Mammary microvascular endothelial cell (primary cell): Measurements from ENCODE around the genes KIF1B and CENPS.

GRCh38 chr1:9351201-9351852 is 58.6 kb downstream of the SPSB1 start:
- RAMPAGE, long total RNA = no peak

GRCh38 chr1:9437837-9438367 is 101.4 kb upstream of the SLC25A33 start:
- RAMPAGE, long total RNA = no peak

- RAMPAGE, long total RNA = no peak
Observed at GRCh38 chr1:9561284-9561818, 22.1 kb downstream of the SLC25A33 start.

DNA sequence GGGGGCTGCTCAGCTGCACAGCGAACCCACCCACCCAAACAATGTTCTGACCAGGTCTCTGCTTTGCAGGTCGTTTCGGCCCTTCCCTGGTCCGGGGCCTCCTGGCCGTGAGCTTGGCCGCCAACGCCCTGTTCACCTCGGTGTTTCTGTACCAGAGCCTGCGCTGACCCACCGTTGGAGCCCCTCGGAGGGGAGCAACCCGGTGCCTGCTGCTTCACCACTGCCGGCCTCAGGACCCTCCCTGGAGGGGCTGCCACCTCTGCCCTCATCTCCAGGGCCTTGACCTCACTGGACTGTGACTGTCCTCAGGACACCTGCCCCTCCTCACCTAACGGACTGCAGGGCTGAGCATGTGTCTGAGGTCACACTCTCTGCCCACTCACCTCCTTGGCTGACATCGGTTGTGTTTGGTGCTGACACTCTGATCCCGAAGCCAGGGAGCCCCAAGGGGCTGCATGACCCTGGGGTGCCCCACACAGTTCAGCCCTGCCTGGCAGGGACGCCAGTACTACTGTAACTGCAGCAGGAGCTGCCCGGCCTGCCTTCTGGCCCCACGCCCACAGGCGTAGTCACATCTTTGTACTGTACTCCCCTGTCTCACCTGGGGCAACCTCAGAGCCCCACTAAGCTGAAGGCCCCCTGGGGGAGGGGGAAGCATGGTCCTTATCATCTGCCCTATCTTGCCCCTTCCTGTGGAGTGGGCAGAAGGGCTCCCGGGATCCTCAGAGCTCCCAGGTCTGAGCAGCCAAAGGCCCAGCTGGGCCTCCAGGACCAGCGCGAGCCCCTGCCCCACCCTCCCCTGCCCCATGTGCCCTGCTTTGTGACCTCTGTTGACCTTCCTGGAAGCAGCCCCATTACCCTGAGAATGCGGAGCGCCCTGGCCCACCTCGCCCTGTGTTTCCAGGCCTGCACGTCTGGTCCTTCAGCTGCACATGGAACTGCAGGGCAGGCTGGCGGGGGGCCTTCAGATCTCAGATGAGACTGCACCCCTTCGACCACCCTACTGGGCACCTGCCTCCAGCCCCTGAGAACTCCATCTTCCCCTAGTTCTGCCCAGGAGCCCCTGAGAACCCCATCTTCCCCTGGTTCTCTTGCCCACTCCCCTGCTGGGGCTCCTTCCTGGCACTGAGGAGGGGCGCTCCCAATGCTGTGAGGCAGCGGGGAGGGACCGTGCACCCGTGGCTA is 24.6 kb downstream of the TMEM201 start:
- RAMPAGE, long total RNA = no peak

GRCh38 chr1:9728993-9729916 is 77.7 kb downstream of the PIK3CD start:
- RAMPAGE, long total RNA = no peak

DNA sequence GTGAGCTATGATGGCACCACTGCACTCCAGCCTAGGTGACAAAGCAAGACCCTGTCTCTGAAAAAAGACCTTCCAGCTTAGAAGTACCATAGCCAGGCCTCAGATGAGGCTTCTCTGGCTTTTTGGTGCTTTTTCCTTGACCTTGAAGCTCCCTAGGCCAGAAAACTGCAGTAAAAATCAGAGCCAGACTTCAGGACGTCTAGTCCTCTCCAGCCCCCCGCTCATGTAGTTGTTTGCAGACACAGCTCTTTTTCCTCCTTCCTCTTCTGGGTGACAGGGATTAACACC is 9.7 kb upstream of the CLSTN1 start:
- RAMPAGE, long total RNA = no peak

DNA sequence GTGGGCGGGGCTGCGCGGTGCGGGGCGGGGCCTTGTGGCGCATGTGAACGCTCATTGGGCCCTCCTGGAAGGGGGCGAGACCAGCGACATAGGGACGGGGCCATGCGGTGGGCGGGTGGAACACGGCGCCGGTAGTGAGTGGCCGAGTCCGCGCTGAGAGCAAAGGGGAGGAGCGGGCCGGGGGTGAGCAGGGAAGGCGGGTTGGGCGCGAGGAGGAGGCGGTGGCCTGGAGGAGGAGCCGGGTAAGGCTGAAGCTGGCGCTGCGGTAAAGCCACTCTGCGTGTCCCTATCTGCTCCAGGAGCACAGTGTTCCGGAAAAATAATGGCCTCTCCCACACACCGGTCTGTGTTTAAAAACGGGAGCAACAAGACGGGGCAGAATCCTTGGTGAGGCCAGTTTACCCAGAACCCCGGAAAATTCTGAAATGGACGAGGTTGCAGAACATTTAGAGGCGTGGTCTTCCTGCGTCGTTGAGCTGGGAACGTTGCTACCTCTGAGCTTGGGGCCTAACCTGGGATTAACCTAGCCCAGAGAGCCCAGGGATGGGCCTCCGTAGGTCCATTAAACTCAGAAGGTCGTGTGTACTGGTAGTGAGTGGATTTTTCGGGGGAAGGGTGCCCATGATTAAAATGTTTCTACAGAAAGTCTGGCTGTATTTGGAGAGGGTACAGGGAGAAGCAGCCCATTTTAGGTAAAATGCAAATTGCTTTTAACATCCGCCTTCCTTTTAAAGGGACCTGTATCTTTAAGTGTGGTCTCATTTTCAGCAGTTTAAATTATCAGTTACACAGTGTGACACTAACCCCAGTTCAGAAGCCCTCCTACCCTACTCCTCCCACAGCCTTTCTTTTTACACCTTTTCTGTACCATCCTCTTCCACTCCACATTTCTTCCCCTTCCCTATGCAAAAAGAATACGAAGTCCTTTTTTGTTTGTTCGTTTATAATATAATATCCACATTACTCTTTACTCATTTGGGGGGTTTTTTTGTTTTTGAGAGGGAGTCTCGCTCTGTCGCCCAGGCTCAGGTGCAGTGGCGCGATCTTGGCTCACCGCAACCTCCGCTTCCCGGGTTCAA is 722 bp upstream of the CTNNBIP1 start:
- RAMPAGE, long total RNA = no peak

DNA sequence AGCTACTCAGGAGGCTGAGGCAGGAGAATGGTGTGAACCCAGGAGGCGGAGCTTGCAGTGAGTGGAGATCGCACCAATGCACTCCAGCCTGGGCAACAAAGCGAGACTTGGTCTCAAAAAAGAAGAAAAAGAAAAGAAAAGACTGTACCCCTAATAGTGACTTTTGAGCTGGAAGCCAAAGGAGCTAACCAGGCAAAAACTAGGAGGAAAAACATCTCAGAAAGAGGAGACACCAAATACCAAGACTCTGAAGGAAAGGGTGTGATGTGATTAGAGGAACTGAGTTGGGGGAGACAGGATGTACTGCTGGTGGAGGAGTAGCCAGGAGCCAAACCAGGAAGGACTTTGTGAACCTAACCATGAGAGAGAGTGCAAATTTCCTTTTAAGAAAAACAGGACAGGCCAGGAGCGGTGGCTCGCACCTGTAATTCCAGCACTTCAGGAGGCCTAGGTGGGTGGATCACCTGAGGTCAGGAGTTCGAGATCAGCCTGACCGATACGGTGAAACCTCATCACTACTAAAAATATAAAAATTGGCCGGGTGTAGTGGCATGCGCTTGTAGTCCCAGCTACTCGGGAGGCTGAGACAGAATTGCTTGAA is 4.1 kb upstream of the RBP7 start:
- RAMPAGE, long total RNA = no peak

DNA sequence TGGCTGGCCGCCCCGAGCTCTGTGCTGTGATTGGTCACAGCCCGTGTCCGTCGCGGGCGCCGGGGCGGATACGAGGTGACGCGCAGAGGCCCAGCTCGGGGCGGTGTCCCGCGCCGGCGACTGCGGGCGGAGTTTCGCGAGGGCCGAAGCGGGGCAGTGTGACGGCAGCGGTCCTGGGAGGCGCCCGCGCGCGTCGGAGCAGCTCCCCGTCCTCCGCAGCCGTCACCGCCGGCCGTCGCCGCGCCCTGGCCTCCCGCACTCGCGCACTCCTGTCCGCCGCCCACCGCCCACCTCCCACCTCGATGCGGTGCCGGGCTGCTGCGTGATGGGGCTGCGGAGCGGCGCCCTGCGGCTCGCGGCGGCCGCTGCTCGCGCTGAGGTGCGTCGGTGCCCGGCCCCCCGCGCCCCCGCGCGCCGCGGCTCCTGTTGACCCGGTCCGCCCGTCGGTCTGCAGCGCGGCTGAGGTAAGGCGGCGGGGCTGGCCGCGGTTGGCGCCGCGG is at the start of gene KIF1B:
KIF1B (plus strand) TSS at position 156 of the 500 bp plus-strand sequence.
- RAMPAGE, long total RNA = no peak

GRCh38 chr1:10277817-10278336 is 67.5 kb downstream of the KIF1B start:
- RAMPAGE, long total RNA = no peak

DNA sequence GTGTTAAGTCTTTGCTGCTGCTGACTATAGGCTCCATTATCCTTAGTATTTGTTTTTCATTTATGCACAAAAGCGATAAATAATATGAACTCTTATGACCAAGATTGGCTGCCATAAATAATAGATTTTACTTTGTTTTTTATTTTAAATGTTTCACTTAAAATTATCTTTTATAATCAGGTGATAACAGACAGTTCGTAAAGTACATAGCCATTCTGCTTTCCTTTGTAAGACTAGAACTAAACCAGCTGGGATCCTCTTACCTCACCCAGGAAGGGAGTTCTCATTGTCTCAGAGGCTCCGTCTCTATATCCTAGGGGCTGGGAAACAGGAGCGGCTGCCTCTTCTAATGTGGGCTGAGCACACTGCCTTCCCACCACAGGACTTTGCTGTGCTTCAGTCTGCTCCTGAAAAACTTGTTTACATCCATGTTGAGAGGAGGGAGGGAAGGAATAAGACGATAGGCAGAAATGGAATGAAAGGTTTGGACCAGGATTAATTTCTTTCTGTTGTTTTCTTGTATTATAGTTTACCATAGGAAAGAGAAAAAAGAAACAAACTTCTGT is 45.6 kb upstream of the PGD start:
- RAMPAGE, long total RNA = no peak

GRCh38 chr1:10430128-10431362 is at the start of gene CENPS:
CENPS (plus strand) TSS chr1:10430433.
- RAMPAGE, long total RNA = start-site peak on the plus strand at chr1:10430431-10430486, 156 and 407 reads in 2 replicates

- RAMPAGE, long total RNA = no peak
Observed at GRCh38 chr1:10642165-10642795, 154.2 kb downstream of the CASZ1 start.

GRCh38 chr1:10654772-10655085 is 141.7 kb downstream of the CASZ1 start:
- RAMPAGE, long total RNA = no peak

DNA sequence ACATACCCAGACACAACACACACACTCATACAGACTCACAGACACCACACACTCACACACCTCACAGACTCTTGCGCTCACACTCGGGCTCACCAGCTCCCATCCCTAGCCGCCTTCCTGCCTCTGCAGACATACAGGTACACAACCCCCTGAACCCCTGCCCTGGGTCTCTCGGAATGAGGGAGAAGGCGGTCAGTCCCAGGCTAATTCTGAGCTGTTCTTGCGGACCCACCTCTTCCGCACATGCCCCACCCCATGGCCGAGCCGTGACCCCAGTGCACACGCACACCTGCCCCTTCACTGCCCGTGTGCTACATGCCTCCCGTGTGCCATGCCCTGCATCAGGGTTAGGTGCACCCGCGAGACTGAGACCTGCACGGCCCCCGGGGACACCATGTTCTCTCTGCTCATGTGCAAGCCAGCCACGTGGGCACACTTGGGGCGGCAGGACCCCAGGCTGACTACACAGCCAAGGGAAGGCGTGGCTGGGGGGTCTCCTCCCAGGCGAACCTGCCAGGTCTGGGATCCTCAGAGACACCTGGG is 133.7 kb downstream of the CASZ1 start:
- RAMPAGE, long total RNA = no peak

GRCh38 chr1:10663541-10664286 is 132.7 kb downstream of the CASZ1 start:
- RAMPAGE, long total RNA = no peak

DNA sequence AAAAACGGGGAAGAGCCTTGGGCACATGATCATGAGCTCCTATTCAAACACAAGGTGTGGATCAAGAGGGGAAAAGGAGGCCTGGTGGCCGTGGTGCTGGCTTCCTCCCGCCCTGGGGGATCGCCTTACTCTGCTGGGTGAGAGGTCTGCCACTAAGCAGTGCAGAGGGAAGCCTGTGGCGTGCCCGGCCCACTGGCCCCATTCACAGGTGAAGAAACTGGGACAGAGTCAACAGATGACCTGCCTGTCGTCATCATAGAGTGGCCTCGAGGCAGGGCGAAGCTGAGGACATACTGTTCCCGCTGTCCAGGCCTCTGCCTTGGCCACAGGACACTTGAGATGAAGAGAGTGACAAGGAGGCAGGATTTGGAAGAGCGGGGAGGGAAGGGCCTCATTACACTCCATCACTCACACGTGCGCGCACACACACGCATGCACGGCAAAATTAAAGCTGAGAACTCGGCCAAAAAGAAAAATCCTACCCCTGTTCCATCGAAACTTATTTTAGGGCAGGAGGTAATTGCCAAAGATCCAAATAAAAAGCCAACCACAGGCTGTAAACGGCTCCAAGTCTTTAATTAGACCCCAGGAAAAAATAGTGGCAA is 50.5 kb downstream of the CASZ1 start:
- RAMPAGE, long total RNA = no peak

GRCh38 chr1:10788433-10789190 is 7.8 kb downstream of the CASZ1 start:
- RAMPAGE, long total RNA = no peak

GRCh38 chr1:10793085-10793901 is 3.2 kb downstream of the CASZ1 start:
- RAMPAGE, long total RNA = no peak

GRCh38 chr1:10803738-10804928 is 7.7 kb upstream of the CASZ1 start:
- RAMPAGE, long total RNA = no peak